ENCODE results near the genes KLHL12 and ADORA1.

GRCh38 chr1:201915278-201916022 lies 26.8 kb downstream of the SHISA4 start:
- RRBS: no CpG with 5 or more reads among the region's 15 CpGs

DNA sequence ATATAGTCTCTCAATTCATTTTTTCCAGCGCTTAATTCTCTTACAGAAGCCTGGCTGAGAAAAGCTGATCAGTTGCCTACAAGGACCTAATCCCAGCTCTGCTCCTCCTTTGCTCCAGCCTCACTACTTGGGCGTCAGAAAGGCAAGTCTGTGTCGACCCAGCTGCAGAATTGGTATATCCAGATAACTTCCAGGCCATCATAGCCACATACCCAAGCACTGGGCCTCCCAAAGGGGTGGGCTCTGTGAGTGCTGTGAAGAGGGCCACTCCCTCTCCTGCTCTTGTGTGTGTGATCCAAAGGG lies 18.1 kb downstream of the LMOD1 start:
- RRBS: no CpG with 5 or more reads among the region's 3 CpGs

DNA sequence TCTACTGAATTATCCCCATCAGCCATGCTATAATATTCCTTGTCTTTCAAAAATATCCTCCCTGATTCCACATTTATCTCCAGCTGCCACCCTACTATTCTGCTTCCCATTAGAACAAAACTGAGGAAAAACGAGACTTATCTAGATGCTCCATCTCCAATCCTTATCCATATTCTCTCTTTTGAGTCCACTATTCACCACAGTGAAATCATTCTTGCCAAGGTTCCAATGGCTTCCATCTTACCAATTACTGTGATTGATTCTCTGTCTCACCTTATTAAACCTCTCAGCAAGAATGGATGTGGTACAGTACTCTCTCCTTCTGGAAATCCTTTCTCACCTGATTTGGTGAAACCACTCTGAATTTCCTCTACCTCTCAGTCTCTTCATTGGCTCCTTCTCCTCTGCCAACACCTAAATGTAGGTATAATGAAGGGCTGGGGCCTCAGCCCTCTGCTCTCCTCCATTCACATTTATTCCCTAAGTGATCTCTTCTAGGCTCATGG lies 11.8 kb downstream of the LMOD1 start:
- RRBS: no CpG with 5 or more reads among the region's 1 CpG

DNA sequence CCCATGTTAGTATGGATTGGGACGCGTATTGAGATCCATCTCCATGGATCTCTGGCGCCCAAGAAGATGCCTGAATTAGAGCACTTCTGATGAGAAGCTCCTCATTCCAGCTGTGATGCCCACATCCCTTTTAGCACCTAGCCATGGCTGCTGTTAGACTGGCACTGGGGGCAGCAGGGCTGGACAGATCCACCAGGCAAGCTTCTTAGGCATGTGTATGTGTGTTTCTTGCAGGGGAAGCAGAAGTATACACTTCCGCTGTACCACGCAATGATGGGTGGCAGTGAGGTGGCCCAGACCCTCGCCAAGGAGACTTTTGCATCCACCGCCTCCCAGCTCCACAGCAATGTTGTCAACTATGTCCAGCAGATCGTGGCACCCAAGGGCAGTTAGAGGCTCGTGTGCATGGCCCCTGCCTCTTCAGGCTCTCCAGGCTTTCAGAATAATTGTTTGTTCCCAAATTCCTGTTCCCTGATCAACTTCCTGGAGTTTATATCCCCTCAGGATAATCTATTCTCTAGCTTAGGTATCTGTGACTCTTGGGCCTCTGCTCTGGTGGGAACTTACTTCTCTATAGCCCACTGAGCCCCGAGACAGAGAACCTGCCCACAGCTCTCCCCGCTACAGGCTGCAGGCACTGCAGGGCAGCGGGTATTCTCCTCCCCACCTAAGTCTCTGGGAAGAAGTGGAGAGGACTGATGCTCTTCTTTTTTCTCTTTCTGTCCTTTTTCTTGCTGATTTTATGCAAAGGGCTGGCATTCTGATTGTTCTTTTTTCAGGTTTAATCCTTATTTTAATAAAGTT lies 4.9 kb upstream of the ELF3 start:
- RRBS: no CpG with 5 or more reads among the region's 12 CpGs

DNA sequence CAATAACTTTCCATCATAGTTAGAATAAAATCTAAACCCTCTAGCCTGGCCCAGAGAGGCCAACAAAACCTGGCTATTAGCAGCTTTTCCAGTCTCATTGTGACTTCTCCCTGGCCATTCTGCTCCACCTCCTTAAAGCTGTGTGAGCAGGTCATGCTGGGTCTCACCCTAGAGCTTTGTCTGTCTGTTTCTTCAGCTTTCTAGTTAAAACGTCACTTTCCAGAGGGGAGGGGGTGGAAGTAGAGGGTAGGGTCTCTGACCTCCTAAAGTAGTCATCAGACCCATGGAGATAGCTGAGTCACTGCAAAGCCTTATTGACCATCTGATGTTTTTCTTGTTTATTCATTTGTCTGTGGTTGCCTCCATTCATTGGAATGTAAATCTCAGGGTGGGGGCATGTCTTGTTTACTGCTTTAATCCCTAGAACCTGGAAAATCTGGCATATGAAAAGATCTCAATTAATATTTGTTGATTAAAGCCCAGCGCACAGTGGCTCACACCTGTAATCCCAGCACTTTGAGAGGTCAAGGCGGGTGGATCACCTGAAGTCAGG lies 52.7 kb downstream of the ELF3 start:
- RRBS: no CpG with 5 or more reads among the region's 3 CpGs

DNA sequence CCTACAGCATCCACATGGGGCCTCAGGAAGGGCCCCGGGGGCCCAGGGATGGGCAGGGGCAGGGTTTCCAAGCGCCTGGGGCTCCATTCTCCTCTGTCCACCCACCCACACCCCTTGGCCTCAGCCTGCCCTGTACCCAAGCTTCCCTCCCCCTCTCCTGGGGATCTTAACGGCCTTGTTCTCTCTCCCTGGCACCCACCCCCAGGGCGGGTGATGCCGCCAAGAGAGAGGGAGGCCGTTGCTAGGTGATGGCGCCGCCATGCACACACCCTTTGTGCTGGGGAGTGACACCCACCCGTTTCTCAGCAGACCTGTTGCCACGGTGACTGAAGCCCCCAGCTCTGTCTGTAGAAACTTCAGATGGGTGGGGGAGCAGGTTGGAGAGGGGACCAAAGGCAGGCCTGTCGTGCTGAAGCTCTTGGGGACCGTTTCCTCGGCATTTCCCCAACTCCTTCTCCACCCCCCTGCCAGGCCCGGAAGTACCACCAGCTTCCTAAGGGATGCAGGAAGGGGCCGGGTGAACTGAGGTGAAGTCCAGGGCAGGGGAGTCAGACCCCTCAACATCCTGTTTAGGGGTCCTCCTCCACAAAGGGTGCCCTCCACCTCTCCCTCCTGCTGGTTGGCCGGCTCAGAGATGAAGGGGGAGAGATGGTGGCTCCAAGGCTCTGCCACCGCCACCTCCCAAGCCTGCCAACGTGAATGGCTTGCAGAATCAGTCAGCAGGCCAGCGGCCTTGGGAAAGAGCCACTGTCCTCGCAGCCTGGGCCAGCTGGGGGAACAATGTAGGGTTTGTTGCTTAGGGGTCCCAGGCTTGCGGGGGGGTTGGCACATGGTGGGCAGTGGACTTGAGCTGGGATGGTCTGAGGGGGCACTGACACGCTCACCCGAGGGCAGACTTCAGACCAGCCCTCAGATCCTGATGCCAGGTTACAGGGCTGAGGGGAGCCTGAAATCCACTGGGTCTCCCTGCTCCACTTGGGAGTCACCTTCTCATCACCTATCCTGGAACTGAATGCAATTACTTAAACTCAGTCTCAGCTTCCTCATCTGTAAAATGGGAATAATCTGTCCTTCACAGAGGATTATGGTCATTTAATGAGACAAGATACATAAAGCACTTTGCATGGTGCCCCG lies 7.9 kb downstream of the GPR37L1 start:
- RRBS: no CpG with 5 or more reads among the region's 24 CpGs

DNA sequence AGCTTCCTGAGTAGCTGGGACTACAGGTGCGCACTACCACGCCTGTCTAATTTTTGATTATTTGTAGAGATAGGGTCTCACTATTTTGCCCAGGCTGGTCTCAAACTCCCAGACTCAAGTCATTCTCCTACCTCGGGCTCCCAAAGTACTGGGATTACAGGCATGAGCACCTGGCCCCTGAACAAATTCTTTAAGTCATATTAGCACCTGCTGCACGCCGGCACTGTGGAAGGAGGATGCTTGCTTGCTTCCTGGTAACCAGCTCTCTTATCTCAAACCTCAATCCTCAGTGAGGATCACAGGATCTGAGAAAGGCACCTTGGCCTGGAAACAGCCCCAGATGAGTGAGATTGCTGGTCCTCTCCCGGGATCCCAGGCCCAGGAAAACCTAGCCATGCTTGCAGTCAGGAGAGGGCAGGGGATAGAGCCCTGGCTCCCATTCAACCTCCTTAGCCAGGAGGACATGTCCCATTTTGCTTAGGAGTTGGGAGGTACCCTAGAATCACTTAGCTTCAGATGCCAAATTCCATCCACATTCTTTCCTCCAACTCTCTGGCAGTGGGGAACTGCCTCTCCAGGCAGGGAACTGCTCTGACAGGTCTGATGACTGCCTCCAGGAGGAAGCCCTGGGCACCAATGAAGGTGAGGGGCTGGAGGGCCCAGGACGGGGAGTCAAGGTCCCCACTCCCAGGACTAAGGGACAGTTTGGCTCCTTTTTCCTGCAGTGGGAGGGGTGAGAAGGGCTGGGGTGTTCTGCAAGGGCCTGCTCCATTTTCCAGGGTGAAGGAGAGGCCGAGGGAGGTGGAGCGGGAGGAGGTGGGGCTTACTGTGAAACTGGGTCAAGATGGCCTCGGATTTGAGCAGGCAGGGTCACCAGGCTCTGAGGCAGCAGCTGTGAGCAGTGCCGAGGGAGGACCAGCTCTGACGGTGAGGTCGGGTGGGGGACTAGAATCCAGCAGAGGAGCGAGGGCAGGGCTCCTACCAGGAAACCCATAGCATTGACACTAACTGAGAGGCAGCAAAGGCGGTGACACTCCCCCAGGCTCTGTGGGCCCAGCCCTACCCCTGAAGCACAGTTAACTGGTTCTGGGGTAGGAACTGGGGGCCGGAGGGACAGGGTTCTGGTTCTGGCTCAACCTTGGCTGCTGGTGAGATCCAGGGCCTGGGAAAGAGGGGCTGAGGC lies 9.5 kb downstream of the GPR37L1 start:
- RRBS: no CpG with 5 or more reads among the region's 16 CpGs

DNA sequence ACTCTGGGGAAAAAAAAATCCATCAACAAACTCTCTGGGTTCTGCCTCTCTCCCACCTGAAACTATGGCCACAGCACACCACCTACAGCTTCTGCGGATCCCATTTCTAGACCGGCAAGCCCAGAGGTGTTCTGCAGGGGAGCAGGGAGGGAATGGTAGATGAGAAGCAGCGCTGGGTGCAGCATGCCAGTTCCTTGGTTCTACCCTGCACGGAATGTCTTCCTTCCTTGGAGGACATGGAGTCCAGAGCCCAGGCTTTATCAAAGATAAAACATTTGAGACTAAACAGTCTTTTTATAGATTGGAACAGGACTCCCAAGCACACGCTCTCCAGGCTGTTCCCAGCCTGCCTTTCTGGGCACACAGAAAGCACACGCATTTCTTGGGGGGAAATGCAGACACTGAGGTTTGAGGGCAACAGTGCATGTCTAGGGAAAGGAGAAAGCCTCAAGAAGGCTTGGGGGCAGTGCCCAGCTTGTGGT lies 29.5 kb downstream of the LGR6 start:
- RRBS: no CpG with 5 or more reads among the region's 6 CpGs

DNA sequence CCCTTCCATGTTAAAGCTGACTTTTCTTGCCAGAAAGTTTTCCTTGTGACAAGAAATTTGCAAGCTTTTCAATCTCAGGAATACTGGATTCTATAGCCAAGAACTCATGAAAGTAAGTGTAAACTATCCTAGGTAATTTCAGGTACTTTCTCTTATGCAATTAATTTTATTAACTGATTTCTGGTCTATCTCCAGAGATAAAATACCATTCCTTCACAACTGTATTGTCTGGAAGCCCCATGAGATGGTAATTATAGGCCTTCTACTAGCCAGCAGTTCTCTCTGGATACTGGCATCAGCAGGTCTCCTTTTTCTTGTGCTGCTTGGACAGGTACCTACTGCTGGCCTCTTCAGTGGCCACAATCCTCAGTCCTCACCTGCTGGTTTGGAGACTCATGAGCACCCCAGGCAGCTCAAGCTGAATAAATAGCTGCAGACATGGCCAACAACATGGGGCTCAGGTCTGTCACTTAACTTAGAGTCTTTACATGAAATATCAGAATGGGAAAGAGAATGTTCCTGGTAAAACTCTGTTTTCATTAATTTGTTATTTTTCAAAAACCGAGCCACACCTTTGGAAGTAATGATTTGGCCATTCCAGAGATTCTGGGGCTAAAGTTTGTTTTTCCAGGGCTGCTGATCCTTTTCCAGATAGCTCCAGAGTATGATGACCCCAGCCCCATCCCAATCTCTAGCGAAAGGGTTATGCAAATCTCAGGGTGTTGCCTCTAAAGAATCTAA lies 126.7 kb downstream of the SYT2 start:
- RRBS: no CpG with 5 or more reads among the region's 2 CpGs

- RRBS: no CpG with 5 or more reads among the region's 16 CpGs
Observed at GRCh38 chr1:202733251-202733954, 23.1 kb upstream of the SYT2 start.

DNA sequence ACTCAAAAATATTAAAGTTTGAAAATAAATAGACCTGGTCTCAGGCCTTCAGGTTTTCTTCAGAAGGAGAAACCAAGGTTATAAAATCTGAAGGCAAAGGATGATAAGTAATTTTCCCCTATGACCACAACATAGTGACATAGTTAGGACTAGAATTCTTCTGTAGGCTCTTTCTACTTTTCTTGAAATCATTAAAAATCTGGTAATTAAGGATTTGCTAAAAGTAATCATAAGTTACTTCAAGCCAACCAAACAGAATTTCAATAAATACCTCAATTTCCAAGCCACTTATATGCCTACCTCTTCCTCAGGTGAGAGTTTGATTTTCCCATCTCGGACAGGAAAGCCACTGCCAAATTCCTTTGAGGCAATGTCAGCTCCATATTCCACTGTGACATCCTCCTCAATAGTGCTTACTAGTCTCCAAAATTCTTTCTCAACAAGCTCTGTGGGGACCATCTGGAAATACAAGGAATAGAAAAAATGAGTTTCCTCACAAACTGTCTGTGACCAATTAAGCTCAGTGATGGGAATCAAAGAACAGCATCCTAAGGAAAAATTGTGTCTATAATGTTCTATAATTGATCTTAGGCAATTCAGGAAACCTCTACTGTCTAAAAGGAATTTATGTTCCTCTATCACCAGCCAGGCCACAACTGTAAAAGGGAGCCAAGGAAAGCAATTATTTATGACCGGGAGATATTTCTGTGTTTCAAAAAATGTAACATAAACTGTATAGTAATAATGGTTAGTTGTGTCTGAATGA lies 46.0 kb upstream of the SYT2 start:
- RRBS: no CpG with 5 or more reads among the region's 2 CpGs

DNA sequence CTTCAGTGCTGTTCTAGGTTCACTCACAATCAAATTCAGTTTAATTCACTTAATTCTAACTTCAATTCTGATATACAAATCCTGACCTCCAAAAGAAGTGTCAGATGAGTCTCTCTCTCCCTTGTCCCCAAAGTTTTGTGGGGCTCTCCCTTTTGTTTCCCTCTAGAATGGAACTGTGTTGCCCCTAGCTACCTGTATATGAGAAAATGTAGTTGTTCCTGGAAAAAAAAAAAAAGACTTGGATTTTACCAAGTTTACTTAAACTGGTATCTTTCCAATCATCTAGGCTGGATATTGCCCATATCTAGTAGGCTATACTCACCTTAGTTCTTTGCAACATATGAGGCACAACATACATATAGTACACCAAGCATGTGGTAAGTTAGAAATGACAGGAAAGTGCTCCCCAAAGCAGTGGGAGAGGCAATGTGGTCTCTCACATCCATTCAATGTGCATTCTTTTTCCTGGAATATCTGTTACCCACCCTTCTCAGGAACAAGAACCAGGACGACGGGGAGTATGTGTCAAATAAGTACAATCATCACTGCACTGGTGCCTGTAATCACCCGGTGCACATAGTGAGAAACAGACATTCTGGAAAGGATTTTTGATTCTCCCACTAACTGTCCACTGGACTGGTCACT lies 3.0 kb upstream of the RABIF start:
- RRBS: no CpG with 5 or more reads among the region's 3 CpGs

- RRBS: 2% methylated on average over 14 of the region's 56 CpGs
Observed at GRCh38 chr1:202926409-202927470, at the start of gene KLHL12. KLHL12 (minus strand) TSS chr1:202927234.

DNA sequence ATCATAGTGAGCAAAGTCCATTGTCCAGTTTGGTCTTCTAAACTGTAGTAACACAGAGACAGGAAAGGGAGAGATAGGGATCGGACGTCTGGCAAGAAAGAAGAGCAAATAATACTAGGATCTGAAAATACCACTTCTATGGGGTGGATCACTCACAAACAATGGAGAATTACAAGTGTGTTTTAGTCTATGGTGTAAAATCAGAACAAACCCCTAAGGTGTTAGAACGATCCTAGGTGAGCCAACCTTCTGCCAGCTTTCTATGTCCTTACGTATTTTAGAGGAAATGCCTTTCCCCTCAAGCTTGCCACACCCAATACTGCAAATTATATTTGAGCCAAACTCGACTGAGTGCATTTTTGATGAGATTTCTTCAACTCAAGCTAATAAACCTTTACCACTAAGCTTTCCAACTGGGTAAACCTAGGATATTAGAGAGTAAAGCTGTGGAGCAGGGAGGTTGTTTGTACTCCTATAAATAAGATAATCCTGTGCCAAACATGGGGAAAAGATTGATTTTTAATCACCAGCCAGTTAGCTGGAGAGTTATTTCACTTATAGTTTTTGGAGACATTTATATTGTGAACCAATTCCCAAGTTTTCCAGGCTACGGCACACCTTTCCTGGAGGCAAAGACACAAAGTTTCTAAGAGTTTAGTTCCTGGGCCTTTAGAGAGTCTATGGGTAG lies 3.7 kb downstream of the ADIPOR1 start:
- RRBS: no CpG with 5 or more reads among the region's 6 CpGs

DNA sequence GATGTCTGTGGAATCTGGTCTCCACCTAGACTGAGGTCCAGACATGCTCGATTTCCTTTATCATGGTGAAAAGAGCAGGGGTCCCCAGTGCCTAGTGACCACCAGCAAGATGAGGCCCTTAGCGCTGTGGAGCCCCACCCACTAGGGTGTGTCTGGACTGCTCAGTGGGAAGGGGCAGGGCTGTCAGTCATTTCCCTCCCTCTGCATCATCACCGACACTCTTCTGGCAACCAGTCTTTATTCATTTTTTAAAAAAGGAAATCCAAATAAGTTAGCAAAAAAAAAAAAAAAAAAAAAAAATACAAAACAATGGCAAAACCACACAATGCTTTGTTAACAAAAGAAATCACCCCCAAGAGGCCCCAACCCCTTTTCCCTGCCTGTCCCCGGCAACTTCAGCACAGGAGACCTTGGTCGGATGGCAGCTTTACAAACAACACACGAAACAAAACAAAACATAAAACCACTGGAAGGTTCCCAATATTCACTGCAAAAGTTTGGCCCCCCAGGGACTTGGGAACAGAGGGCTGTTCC lies 2.8 kb downstream of the MYOG start:
- RRBS: no CpG with 5 or more reads among the region's 6 CpGs

- RRBS: 3% methylated on average over 8 of the region's 28 CpGs
Observed at GRCh38 chr1:203127388-203127986, at the start of gene ADORA1. ADORA1 (plus strand) TSS chr1:203127726.

DNA sequence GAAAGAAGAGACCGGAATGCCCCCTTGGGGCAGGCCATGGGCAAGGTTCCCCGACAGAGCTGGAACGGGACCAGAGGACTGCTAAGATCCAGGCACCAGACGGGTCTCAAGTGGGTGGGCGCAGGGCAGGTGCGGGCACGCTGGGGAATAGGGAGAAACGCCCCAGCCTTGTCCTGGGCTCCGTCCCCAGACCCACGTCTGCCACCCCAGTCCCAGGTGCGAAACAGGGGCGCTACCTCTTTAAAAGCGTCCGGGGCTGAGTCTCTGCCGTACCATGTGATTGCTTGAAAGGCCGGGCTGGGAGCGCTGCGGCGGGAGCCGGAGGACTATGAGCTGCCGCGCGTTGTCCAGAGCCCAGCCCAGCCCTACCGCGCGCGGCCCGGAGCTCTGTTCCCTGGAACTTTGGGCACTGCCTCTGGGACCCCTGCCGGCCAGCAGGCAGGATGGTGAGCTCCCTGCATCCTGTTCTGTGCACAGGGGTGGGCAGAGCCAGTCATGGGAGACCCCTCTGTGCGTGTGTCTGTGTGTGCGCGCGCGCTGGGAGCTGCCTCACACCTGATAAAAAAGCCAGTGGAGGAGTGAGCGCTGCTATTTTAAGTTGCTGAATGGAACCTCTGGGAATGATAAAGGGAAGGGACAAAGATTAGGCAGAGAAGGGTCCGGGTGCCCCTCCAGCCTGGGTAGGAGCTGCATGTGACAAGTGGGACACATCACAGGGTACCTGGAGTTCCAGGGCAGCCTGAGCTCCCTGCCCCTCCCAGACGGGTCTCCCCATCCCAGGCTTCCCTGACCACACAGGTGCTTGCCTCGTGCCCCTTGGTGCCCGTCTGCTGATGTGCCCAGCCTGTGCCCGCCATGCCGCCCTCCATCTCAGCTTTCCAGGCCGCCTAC lies 706 bp downstream of the ADORA1 start:
- RRBS: 7% methylated on average over 13 of the region's 42 CpGs

DNA sequence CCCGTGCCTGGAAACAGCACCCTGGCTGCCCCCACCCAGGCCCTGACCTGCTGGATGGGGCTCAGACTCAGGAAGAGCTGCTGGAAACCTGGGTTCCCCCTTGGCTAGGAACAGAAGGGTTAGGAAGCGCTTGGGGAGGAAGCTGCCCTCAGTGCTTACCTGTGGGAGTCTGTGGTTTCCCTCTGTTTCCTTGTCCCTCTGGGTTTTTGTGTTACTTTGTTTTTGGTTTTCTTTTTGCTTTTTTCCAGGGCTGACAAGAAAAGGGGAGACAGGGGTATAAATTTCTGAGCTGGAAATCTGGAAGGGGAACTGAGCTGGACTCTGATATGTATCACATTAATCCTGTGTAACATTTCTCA lies 28.0 kb upstream of the BTG2 start:
- RRBS: no CpG with 5 or more reads among the region's 2 CpGs

GRCh38 chr1:203344039-203344752 lies 6.7 kb downstream of the FMOD start:
- RRBS: no CpG with 5 or more reads among the region's 7 CpGs

GRCh38 chr1:203476009-203476852 lies 625 bp downstream of the PRELP start:
- RRBS: no CpG with 5 or more reads among the region's 10 CpGs

Data from epidermal melanocyte (primary cell).